ENCODE measurements around a stretch of chr14.

GRCh38 chr14:64732545-64733257, 28.5 kb downstream of the PLEKHG3 start:
- PRO-cap = no peak

GRCh38 chr14:64748538-64749297, 44.5 kb downstream of the PLEKHG3 start:
- PRO-cap = no peak

DNA sequence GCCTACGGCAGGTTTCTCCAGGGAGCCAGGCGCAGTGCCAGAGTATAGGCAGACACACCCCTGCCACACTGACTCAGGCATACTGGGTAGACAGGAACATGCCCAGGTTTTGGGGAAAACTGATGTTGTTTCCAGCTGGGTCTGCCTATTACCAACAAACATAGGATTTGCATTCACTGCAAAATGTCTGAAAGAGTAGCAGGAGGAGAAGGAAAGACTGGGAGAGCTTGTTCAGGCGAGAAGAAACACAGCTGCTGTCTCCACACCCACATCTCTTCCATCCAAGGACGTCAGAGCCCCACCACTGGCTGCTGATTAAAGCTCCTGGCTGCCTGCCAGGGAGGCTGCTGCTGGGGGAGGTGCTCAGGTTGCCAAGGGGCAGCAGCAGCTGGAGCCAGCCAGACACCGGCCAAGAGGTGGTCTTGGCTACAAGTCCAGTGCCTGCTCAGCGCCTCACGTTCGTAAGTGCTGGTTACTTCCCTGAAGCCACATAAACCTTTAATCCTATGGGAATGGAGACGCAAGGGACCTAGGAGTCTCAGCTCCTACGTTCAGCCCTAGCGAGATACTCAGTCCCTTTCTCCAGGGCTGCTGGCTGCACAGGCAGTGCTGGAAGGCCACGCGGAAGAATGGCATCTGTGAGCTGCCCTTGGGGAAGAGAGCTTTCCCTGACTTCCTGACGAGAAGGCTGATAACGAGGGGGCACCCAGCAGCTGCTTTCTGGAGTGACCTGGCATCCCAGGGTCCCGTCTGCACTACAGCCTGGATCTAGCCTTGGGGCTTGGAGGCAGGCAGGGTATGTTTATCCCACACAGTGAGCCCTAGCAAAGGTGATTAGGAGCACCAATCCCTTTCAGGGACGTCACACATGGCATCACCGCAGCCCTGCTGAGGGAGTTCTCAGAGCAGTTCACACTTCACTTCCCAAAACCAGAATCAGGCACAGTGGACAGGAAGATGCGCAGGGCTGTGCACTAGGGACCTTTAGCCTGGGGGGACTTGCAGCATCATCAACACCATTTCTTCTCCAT, 58.2 kb downstream of the PLEKHG3 start:
- PRO-cap = no peak

DNA sequence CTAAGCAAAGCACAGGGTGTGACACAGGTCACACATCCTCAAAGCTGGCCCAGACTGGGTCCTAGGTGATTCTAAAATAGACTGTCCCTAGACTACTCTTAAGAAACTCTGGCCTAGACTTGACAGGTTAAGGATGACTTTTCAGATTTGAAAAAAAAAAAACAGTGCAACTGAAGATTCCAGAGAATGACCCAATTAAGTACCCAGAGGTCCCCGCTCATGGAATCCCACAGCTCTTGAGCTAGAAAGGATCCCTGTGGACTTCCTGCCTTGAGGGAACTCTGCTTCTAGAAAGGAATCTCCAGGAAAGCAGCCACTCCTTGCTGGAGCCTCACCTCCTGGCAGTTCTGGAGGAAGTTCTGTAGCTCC, 81.0 kb downstream of the PLEKHG3 start:
- PRO-cap = no peak

GRCh38 chr14:65096355-65096701, 6.0 kb downstream of the MAX start:
- PRO-cap = no peak

GRCh38 chr14:65318461-65319079, 94.0 kb upstream of the FUT8 start:
- PRO-cap = no peak

DNA sequence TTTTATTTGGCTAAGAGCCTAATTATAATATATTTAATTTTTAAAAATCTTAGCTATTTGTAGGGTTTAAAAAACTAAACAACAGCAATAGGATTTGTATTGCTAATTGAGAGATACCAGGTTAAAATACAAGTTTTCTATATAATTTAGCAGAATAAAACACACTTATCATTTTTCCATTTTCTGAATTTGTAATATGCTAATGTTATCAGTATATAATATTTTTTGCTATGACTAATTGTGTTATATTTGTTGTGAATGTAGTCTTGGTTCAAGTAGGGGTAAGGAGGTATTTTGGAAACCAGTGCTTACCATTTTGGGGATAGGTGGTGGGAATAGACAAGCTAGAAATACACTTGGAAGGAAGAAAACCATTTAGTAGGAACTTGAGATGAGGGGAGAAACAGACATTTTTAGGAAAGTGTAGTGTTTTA, 83.0 kb downstream of the FUT8 start:
- PRO-cap = no peak

- PRO-cap = bidirectional peak, plus-strand start at chr14:66509091, minus-strand start at chr14:66508973
Observed at GRCh38 chr14:66508663-66509879, 1.1 kb downstream of the GPHN start.

DNA sequence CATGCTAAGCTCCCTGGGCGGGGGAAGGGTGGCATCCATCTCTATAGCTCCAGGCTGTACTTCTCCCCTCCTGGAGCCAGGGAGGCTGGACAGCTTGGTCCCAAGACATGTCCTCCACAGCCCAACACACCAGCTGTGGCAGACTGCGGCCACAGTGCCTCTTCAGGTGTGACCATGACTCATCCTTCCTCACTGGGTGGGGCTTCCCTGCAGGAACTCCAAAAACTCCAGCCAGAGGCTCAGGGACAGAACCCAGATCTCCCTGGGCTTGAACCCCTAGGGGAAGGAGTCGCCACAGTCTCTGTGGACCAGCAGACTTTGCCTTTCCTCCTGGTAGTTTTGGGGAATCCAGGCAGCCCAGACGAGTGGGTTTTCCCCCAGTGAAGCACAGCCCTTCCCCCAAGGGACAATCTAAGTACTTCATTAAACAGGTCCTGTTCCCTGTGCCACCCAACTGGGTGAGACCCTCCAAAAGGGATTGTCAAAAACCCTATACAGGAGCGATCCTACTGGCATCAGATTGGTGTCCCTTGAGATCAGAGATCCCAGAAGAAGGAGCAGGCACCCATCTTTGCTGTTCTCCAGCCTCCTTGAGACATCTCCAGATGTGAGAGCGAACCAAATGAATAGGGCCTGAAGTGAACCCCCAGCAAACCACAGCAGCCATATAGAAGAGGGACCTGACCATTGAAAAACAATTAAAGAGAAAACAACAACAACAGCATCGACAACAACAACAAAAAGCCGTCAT, 194.1 kb downstream of the GPHN start:
- PRO-cap = no peak

GRCh38 chr14:67580582-67581519, 19.2 kb downstream of the PIGH start:
- PRO-cap = no peak

DNA sequence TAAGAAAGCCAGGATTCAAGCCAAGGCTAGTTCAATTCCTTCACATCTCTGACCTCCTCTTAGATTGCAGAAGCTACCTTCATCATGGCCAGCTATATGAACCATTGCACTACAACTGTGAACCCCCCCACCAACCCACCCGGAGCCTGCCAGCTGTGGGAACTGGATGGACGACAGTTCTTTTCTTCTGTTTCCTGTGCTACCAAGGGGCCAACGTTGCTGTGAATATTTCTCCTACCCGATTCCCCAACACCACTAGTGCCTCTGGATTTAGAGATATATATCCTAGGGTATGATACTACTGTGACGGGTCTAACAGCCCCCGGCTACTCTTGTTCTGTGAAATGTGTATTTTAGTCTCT, 13.1 kb downstream of the PIGH start:
- PRO-cap = no peak

- PRO-cap = no peak
Observed at GRCh38 chr14:67728727-67729820, 27.4 kb downstream of the RDH12 start.

DNA sequence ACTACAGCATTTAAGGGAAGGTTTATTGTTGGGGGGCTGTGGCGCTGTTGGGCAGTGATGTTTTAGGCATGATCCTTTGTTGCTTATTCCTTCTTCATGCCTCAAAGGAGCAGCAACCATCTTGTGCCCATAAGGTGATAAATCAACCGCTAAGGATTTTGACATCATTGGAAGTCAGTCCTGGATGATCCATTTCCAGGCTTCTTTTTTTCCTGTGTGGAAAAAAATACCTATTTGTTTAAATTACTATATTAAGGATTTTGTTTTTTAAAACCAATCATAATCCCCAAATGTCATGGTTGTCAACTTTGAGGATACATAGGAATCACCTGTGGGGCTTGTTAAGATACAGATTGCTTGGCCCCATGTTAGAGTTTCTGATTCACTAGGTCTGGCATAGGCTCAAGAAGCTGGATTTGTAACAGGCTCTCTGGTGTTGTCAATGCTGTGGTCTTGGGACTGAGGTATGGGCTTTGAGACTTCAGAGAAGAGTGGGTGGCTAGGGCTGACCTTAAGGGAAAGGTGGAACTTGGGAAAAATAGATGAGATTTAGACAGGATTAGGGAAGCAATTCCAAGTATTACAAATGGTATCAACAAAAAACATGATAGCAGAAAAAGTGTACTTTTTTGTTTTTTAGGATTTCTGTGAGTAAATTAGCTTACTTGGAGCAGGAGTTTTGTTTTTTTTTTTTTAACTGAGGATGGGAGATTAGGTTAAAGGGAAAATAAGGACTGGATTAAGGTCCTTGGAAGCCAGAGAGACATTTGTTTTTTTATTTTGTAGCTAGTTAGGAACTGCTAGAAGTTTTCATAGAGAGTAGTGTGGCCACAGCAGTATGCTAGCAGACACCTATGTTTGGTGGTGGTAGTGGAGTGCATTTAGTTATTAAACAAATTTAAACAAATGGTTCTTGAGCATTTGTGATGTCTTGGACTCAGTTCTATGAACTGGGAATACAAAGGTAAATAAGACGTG, 88.5 kb downstream of the RAD51B start:
- PRO-cap = no peak

DNA sequence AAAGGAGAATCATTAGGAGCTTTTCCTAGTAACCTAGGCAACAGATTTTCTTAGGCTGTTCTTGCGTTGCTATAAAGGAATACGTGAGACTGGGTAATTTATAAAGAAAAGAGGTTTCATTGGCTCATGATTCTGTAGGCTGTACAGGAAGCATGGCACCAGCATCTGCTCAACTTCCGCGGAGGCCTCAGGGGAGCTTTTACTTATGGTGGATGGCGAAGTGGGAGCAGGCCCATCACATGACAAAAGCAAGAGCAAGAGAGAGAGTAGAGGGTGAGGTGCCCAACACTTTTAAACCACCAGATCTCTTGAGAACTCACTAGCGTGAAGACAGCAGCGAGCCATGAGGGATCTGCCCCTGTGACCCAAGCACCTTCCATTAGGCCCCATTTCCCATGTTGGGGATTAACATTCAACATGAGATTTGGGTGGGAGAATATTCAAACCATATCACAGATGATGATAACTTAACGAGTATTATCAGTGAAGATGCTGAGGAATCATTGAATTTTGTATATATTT, 97.6 kb downstream of the RAD51B start:
- PRO-cap = no peak

DNA sequence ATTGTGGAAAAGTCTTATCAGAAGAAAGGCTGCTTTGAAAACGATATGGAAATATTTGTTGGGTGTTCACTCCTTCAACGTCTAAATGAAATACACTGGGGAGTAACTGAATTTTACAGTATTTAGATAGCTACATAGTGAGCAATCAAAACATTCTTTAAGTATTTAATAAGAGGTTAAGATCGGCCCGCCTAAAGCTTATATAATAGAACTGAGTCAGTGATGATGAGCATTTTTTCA, 228.3 kb downstream of the RAD51B start:
- PRO-cap = no peak

DNA sequence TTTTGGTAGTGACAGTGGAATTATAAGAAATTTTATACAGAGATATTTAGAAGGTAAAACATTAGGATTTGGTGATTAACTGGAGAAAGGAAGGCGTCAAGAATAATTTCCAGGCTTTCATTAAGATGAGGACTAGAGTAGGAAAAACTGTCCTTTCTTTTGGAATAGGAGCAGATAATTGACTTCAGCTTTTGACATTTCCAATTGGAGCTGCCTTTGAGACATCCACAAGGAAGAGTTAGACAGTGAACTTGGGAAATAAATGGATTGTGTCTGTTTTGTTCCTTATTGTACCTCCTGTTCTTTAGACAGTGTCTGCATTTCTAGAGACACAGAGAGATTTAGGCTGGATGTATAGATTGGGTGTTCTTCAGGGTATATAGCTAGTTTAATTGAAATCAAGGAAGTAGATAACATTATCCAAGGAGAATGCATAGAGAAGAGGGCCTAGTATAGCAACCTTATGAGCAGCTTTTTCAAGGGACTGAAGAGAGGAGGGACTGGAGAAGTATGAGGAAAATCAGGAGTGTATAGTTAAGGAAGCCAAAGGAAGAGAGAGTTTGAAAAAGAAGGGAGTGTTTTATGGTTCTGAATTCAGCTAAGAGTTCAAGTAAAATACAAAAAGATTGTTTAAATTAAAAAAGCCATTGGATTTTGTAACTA, 265.5 kb downstream of the RAD51B start:
- PRO-cap = no peak

DNA sequence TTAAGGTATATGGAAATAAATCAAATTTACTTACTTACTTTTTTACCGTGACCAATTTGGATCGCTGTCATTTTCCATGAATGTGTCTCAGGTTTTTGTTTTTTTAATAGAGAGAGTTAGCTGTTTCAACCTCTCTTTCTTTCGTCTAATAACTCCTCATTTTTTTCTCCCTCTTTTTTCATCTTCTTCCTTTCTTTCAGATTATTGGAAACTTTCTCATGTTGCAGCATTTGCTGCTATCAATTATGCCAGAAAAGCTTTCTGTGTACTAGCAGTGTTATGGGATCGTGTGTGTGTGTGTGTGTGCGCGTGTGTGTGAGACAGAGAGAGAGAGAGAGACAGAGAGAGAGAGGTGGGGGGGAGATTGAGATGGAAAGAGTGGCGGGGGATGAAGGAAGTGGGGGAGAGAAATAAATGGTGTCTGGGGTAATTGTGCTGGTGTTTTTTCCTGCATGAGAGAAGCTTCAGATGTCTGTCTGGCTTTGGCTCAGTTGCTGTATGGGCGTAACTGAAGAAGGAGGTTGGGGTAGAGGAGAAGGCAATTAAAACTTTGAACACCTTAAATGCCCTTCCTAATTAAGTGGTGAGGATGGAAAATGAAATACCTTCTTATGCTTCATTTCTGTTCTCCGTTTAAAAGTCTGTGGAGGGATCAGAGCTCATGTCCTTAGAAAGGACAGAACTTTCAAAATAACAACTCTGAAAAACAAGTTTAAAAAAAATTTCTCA, 268.9 kb downstream of the RAD51B start:
- PRO-cap = no peak

- PRO-cap = no peak
Observed at GRCh38 chr14:68172448-68172974, 352.9 kb downstream of the RAD51B start.

GRCh38 chr14:68248778-68249491, 429.4 kb downstream of the RAD51B start:
- PRO-cap = no peak

DNA sequence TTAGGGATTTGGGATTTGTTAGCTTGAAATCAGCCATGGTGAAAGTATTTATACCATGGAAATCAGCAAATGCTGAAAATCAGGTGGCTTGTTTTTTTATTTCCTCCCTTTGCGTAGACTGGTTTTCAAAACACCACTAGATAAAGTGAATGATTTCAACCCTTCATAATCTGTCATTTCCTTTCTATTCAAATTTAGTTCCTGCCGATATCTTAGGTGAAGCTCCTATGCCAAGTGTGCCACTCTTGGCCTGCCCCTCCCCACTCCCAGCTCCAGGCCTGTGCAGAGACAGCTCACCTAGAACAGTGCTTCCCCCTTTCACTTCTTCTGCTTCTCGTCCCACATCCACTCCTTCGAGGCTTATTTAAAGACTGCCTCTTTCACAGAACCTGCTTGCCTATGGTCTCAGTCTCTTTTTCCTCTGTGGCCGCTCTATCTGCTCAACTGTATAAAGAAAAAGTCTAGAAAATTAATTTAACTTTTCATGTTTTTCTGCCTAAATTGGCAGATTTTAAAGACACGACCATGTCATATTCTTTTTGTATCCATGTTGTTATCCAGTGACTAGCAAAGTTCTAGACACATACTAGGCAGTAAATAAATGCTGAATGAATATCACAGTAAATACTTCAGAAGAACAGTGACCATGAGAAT, 473.9 kb downstream of the RAD51B start:
- PRO-cap = no peak